ENCODE data around the genes CRB1, NR5A2 and ZNF281.

DNA sequence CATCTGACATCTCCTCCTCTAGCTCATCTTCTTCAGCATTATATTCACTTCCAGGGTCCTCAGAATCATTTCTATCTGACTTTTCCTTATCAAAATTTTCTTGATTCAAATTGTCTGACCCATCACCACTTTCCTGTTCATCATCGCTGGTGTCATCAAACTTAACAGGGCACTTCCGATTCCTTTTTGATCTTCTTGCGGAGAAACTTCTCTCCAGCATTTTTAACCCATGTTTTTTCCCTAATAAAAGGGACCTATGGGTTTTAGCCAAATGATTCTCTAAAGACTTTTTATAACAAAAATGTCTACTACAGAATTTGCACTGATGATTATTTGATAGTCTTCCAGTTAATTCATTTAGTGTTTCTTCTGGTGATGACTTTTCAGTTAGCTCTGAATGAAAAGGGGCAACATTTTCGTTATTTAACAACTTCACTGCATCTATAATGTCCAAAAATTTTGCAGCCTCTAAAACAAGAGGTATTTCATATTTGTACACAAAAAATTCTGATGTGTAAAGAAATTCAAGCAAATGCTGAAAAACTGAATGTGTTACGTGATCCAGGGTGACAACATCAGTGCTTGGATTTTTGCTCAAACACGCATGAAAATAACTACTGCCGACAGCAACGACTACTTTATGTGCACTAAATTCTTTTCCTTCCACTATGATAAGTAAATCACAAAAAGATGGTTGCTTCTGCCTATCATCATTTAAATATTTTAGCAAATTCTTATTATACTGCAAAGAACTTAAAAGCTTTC lies 1.4 kb downstream of the ZBTB41 start:
- PRO-cap, 5 experiments: no peak in any of the 5 experiments
- RAMPAGE, long total RNA, 2 experiments: no peak in any of the 2 experiments
- RRBS: no CpG with 5 or more reads among the region's 8 CpGs

- PRO-cap, 5 experiments: no peak in any of the 5 experiments
- RAMPAGE, long total RNA, 2 experiments: no peak in any of the 2 experiments
- RRBS: no CpG with 5 or more reads among the region's 5 CpGs
Observed at GRCh38 chr1:197267876-197268483, at the start of gene CRB1. TSS of gene CRB1 (plus strand) at chr1:197268252.

DNA sequence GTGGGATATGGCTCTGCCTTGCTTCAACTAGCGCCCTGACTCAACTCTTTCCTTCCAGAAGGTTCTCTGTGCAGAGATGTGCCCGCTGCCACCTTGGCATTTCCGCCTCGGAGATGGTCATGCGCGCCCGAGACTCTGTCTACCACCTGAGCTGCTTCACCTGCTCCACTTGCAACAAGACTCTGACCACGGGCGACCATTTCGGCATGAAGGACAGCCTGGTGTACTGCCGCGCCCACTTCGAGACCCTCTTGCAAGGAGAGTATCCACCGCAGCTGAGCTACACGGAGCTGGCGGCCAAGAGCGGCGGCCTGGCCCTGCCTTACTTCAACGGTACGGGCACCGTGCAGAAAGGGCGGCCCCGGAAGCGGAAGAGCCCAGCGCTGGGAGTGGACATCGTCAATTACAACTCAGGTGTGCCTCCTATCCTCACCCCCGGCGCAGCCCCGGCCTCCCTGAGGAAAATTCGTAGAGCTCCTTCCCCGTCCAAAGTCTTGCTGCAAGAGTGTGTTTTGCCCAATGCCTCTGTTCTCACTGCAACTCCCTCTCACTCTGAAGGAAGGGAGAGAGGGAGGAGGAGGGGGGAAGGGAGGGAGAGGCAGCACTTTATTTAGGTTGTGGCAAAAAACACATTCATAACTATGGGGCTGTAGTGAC lies 4.2 kb downstream of the LHX9 start:
- PRO-cap, 5 experiments: no peak in any of the 5 experiments
- RAMPAGE, long total RNA, 2 experiments: no peak in any of the 2 experiments
- RRBS: 49% methylated on average over 4 of the region's 31 CpGs

GRCh38 chr1:198277825-198278252 lies 121.0 kb downstream of the NEK7 start:
- PRO-cap, 5 experiments: no peak in any of the 5 experiments
- RAMPAGE, long total RNA, 2 experiments: no peak in any of the 2 experiments
- RRBS: no CpG with 5 or more reads among the region's 2 CpGs

GRCh38 chr1:198292719-198293374 lies 136.0 kb downstream of the NEK7 start:
- PRO-cap, 5 experiments: no peak in any of the 5 experiments
- RAMPAGE, long total RNA, 2 experiments: no peak in any of the 2 experiments
- RRBS: no CpG with 5 or more reads among the region's 5 CpGs

GRCh38 chr1:198520528-198520950 lies 19.9 kb downstream of the ATP6V1G3 start:
- PRO-cap, 5 experiments: peak in 1 of 5 experiments; most common plus-strand start chr1:198520793 (in 1)
- RAMPAGE, long total RNA, 2 experiments: no peak in any of the 2 experiments
- RRBS: no CpG with 5 or more reads among the region's 3 CpGs

DNA sequence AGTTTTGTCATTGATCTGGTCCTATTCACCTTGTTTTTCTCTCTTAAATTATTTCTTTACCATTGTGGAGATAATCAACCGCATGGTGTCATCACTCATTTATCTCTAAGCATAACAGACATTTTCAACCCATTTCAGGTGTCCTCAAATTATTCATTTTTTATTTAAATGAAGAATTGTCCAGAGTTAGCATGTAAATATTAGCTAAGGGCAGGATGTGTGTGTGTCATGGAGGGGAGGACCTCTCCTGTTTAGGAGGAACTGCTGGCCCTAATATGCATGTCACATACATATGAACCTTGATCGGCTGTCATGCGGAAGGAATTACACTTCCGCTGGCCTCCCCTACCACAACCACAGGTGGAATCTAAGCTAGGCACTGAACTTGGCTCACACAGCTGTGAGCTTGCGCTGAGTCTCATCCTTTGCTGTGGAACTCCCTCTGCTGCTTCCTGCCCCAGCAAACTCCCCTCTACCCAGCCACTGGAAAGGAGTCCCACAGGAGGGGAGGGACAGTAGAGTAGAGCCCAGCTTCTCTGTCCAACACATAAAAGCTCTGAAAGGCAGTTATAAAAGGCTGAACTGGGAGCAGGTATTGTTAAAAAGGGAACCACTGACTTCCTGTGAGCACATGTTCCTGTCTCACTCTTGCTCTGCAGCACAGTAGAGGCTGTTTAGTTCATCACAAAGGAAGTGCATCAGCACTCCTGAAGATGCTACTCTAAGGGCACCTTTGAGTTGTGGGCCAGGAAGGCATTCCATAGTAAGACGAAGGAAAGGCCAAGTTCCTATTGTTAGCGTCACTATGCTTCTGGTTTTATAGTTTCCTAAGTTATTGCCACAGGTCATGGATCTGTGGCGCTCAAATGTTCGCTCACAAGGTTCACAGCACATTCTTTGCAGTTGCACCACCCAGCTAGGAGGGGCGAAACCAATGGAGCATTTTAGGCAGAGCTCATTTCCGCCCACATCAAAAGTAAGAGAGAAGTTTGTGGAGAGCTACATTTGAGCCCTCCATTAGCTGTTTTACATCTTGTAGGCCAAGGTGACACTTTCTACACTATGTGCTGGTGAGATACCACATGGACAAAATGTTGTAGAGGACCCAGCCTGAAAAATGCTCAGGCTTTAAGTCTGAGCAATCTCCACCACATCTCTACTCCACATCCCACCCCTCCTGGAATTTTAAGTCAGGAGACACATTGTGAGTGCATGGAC lies 17.7 kb upstream of the PTPRC start:
- PRO-cap, 5 experiments: peak in 1 of 5 experiments; most common plus-strand start position 973 of the sequence (in 1)
- RAMPAGE, long total RNA, 2 experiments: no peak in any of the 2 experiments
- RRBS: no CpG with 5 or more reads among the region's 11 CpGs

DNA sequence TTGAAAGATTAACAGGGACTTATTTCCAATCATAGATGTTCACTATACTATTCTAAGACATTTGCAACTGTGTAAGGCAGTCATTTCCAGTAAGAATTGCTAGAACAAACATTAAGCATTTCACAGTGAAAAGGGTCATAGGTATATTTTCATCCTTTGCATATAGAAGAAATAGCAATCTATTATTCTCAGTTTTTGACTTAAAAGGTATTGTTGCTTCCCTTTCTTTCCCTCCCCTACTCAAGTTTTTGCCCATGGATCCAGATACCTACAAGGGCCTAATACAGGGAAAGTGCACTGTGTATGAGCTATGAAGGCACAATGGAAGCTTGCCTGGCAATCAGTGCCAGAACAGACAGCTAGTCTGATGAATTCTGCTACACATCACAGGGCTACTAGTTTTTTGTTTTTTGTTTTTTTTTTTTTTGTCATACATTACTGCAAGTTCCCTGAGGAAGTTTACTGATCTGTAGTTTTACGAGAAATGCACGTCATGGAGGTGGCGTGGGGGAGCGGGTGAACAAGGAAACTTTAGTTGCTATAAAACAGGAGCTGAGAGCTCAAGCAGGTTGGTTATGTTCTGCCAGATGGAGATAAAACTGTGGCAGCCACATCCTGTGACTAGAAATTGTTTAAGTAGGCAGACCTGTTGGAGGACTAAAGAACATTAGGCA lies 17.5 kb downstream of the PTPRC start:
- PRO-cap, 5 experiments: peak in 4 of 5 experiments; most common plus-strand start position 534 of the sequence (in 2); most common minus-strand start position 376 of the sequence (in 2)
- RAMPAGE, long total RNA, 2 experiments: no peak in any of the 2 experiments
- RRBS: no CpG with 5 or more reads among the region's 4 CpGs

DNA sequence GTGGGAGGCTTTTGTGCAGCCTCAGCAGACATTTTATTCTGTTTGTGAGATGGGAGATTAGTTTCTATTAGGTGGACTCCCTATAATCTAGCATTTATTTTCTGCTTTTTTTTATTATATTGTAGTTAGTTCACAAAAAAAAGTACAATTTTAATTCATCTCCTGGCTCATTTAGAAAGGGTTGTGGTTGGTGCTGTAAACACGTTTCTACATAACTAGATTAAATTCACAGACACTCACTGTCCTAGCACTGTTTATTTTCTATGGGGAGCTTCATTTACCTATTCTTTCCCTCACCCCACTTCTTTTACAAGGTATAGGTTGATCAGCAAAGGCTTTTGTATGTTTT lies 43.4 kb downstream of the PTPRC start:
- PRO-cap, 5 experiments: no peak in any of the 5 experiments
- RAMPAGE, long total RNA, 2 experiments: no peak in any of the 2 experiments
- RRBS: no CpG with 5 or more reads among the region's 1 CpG

DNA sequence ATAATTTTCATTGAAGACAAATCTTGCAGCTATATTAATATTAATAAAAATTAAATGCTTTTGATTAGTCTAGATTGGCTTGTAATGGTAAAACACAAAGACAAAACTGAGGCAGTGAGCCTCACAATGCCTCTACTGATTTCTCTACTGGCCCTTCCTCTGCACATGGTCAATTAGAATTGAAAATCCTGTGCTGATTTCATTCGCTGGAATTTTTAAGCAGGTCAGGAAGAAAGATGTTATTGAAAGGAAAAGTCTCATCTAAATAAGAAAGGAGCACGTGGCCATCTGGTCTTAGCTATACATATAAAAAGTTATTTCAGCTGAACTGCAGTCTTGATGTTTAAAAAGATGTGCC lies 293.4 kb downstream of the PTPRC start:
- PRO-cap, 5 experiments: no peak in any of the 5 experiments
- RAMPAGE, long total RNA, 2 experiments: no peak in any of the 2 experiments
- RRBS: no CpG with 5 or more reads among the region's 2 CpGs

- PRO-cap, 5 experiments: no peak in any of the 5 experiments
- RAMPAGE, long total RNA, 2 experiments: no peak in any of the 2 experiments
- RRBS: no CpG with 5 or more reads among the region's 4 CpGs
Observed at GRCh38 chr1:198932592-198933230, 293.9 kb downstream of the PTPRC start.

- PRO-cap, 5 experiments: peak in 5 of 5 experiments; most common plus-strand start chr1:200027637 (in 5); most common minus-strand start chr1:200027454 (in 2)
- RAMPAGE, long total RNA, 2 experiments: start-site peak on the plus strand in 1 of 2 experiments, at chr1:200027608-200027710 at its widest, 654 reads per replicate
- RRBS: no CpG with 5 or more reads among the region's 3 CpGs
Observed at GRCh38 chr1:200027071-200027803, at the start of gene NR5A2. TSS of gene NR5A2 (plus strand) at chr1:200027710.

DNA sequence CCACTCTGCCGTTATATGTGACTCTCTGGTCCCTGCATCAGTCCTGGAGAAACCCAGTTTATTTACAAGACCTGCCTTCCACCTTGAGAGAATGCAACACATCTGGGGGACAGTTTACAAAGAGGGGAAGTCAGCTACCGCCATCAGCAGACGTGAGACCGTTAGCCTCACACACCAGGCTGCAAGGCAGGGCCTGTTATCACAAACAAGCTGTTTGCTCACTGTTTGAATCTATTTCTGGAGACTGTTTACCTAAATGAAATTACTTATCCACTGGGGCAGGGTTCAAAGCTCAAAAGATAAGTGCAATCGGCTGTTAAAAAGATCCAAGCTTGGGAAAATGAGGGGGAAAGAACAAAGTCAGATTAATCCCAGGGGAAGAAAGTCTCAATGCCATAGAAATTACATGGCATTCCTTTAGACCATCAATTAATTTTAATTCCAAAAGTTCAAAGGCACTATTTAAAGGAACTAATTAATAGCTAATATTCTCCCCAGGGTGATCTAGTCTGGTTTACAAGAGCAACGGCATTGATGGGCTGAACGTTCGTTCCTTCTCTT lies 134.4 kb downstream of the ZNF281 start:
- PRO-cap, 5 experiments: peak in 4 of 5 experiments; most common plus-strand start position 329 of the sequence (in 4); most common minus-strand start position 239 of the sequence (in 3)
- RAMPAGE, long total RNA, 2 experiments: no peak in any of the 2 experiments
- RRBS: no CpG with 5 or more reads among the region's 8 CpGs

GRCh38 chr1:200373831-200374541 lies 35.9 kb downstream of the ZNF281 start:
- PRO-cap, 5 experiments: no peak in any of the 5 experiments
- RAMPAGE, long total RNA, 2 experiments: no peak in any of the 2 experiments
- RRBS: no CpG with 5 or more reads among the region's 6 CpGs

DNA sequence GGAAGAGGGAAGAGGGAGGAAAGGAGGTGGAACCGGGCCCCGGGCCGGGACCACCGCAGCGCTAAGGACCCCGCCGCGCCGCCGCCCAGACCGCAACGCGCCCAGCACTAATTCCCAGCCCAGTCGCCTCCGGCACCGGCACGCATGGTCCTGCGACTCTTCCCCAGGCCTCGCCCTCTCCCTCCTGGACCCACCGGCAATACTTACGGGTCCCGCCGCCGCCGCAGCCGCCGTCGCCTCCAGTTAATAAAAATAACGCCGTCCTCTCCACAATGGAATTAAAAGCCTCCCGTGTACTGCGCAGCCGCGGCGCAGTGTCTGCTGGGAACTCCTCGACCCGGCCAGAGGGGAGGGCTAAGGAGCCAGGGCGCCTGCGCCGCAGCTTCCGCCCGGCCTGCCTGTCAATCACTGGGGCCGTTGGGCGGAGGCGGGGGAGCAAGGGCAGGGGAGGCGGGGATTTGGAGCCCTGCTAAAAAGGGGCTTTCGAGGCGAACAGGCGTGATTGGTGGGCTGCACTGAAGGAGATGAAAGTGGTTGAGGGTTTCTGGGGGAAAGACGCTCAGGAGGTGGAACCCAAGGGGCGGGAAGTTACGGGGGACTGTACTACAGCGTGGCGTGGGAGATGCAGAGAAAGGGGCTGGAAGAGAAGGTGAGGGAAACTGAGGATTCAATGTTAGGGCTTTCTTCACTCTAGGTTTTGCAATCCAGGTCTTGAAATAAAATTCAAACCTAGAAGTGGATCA lies at the start of gene ZNF281:
Gene ZNF281, minus strand, starts transcription at position 298 of the 743 bp plus-strand sequence.
- PRO-cap, 5 experiments: peak in 5 of 5 experiments; most common plus-strand start position 408 of the sequence (in 3); most common minus-strand start position 254 of the sequence (in 4)
- RAMPAGE, long total RNA, 2 experiments: no peak in any of the 2 experiments
- RRBS: 2% methylated on average over 15 of the region's 54 CpGs

DNA sequence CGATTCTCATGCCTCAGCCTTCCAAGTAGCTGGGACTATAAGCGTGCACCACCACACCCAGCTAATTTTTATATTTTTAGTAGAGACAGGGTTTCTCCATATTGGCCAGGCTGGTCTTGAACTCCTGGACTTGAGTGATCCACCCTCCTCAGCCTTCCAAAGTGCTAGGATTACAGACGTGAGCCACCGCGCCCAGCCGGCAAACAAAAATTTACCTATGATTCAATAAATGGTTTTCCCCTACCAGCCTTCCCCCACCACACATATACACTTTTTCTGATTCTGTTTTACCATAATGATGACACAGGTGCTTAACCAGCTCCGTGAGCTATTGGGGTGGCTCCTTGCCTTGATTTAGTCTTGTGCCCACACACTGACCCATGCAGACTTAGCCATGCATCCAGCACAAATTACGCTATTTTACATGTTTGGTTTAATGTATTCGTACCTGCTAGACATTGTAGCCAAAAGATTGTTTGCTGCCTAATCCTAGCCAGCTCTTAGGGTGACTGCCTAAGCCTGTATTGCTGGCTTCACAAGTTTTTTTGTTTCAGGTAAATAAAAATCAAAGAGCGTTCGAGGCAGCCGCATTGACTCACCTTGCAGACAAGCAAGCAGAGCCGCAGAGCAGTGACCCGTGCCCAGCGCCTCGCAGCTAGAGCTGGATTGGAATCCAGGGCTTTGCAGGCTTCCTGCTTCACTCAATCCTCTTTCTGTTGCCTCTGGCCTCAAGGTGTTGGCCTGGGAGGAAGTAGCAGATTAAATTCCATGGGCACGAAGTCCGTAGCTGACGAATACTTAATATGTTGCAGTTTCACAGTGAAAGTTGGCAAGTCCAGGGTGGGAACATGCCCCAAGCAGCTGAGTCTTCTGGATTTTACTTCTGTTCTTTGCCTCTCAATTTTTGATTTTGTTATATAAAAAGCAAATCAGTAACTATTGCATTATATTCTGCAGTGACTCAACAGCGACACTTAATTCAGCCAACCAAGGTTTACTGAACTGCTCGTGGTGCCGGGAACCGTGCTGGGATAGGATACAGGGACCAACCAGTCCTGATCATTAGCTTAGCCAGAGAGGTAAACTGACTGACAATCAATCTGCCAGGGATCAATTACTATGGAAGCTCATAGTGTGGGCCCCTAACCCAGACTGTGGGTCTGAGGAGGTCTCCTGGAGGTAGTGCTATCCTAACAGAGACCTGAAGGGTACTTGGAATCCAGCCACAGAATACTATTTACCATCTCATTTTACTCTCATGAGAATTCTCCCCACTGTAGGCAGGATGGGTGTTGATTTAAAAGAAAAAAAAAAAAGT lies 68.0 kb upstream of the ZNF281 start:
- PRO-cap, 5 experiments: peak in 4 of 5 experiments; most common plus-strand start position 293 of the sequence (in 1); most common minus-strand start position 872 of the sequence (in 4)
- RAMPAGE, long total RNA, 2 experiments: no peak in any of the 2 experiments
- RRBS: no CpG with 5 or more reads among the region's 23 CpGs

GRCh38 chr1:200728992-200729608 lies 9.6 kb upstream of the CAMSAP2 start:
- PRO-cap, 5 experiments: no peak in any of the 5 experiments
- RAMPAGE, long total RNA, 2 experiments: no peak in any of the 2 experiments
- RRBS: no CpG with 5 or more reads among the region's 3 CpGs

DNA sequence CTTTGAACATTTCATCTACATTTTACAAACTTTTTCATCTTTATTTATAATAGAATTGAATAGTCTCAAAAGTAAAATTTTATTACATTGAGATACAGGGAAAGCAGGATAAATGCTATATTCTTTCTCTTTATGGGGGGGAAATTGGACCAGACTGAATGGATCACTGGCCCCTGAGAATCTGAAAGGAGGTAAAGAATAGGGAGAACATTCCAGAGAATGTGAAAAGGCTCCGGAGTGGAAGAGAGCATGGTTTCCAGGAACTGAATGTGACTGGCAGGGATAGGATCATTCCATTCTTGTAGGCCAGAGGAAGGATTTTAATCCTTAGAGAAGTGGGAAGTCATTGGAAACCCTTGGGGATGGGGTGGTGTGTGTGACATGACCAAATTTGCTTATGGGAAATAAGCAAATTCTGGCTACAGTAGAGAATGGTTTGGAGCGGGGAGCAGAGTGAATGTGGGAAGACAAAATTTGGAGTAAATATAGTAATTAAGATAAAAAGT lies 11.0 kb downstream of the CAMSAP2 start:
- PRO-cap, 5 experiments: no peak in any of the 5 experiments
- RAMPAGE, long total RNA, 2 experiments: no peak in any of the 2 experiments
- RRBS: no CpG with 5 or more reads among the region's 2 CpGs

- PRO-cap, 5 experiments: no peak in any of the 5 experiments
- RAMPAGE, long total RNA, 2 experiments: no peak in any of the 2 experiments
- RRBS: 14% methylated on average over 7 of the region's 73 CpGs
Observed at GRCh38 chr1:200890606-200891758, 3.7 kb upstream of the INAVA start.

- PRO-cap, 5 experiments: peak in 1 of 5 experiments; most common minus-strand start chr1:200896145 (in 1)
- RAMPAGE, long total RNA, 2 experiments: no peak in any of the 2 experiments
- RRBS: no CpG with 5 or more reads among the region's 9 CpGs
Observed at GRCh38 chr1:200895777-200896497, 1.2 kb downstream of the INAVA start.

All from liver (tissue), 9 donors.